REH cell (cell line): ENCODE results near the genes KCNG3 and OXER1.

- PRO-cap = no peak
Measured at GRCh38 chr2:39244544-39244839, 123.6 kb upstream of the SOS1 start.

DNA sequence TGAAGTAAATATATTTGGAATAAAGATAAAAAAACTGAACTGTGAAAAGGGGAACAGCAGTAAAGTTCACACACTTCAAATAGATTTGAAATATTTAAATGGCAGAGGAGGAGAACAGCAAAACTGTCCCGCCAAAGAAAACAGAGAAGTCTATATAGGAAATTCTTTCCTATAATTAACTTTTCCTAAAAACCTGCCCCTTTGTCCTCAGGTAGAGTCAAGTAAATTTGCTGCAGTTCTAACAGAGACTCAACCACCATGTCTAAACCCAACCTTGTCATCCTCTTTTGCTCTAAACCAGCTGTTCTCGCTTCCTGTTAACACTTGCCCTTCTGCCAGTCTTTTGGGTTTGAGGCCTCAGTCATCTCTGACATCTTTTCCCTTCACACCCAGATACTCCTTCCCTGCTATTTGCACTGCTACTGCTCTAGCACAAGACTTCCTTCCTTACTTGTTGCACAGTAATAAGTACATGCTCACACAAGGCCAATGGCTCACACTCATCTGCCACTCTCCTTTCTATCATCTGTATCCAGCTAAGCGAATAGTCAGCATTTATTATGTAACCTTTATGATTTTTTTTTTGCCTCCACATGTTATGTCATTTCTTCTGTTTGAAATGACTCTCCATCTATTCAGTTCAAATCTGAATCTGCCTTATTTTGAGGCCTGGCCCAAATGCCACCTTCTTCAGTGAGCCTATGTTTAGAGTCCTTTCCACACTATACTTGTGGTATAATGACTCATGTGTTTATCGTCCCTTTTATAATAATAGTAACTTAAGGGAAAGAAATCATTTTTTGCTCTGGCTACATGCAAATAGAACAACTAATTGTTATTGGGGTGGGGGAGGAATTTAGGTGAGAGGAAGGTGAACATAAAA lies 145.3 kb upstream of the SOS1 start:
- PRO-cap = no peak

DNA sequence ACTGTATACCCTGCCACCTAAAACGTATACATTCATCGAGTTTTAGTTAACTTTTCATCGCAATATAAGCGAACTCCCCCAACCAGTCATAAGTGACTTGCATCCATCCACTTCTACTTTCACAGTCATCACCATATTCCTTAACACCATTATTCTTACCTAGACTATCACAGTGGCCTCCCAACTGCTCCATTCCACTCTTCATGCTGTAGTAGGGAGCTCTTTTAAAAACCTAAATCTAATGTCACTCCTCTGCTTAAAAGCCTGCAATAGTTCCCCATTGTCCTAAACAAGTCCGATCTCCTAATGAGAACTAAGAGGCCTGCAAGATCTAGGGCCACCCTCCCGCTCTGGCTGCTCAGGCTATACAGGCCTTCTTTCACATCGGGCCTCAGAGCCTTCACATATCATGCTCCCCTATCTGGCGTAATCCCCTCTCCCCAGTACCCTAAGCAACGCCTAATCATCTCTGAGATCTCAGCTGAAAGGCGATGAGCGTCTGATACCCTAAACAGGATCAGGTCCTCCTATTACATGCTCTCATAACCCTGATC lies 2.0 kb downstream of the MAP4K3 start:
- PRO-cap = no peak

DNA sequence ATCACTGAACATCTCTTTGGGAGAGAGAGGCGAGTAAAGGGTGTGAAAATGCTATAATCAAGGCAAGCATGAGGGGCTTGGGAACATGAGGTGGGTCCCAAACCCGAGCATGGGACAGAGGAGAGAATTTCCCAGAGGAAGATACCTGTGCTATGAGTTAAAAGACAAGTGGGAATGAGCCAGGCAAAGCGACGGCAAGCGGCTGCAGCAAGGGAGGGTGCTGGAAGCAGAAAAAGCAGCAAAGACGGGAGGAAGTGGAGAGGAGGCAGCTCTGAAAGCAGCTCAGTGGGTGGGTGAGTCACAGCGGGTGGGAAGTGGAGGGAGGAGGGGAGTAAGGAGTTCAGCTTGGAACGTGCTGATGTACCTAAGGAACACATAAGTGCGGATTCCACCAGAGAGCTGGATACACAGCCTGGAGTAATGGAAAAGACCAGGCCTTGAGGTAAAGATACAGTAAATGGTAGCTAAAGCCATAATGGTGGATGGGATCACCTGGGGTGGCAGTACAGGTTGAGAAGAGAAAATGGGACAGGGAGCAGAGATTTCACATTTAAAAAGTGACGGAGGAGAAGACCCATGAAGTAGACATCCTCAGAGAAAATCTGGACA lies 41.4 kb downstream of the THUMPD2 start:
- PRO-cap = no peak

- PRO-cap = bidirectional peak, plus-strand start at chr2:40957826, minus-strand start at chr2:40957656
Measured at GRCh38 chr2:40957481-40958105, 505.7 kb upstream of the SLC8A1 start.

GRCh38 chr2:41079001-41079404 lies 627.1 kb upstream of the SLC8A1 start:
- PRO-cap = no peak

- PRO-cap = no peak
Measured at GRCh38 chr2:41859835-41860760, 187.7 kb upstream of the PKDCC start.

- PRO-cap = no peak
Measured at GRCh38 chr2:41896409-41896781, 151.4 kb upstream of the PKDCC start.

DNA sequence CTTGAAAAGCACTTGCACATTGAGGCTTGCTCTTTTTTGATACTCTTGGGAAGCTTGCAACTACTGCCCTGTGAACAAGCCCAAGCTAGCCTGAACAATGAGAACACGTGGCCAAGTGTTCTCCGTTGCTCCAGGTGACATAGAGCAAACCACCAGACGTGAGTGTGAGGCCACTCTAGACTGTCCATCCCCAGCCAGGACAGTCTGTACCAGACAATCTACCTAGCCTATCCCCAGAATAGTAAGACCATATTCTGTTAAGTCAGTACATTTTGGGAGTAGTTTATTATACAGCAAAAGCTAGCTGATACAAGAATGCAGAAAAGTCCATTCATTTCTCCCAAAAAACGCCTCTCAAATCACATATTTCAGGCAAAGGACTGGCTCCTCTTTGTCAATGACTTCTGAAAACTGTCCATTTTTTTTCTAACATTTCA lies 142.1 kb upstream of the PKDCC start:
- PRO-cap = no peak

GRCh38 chr2:41954882-41955456 lies 92.9 kb upstream of the PKDCC start:
- PRO-cap = no peak

GRCh38 chr2:42048495-42049462 lies 958 bp downstream of the PKDCC start:
- PRO-cap = no peak

- PRO-cap = no peak
Measured at GRCh38 chr2:42127489-42127751, 41.7 kb upstream of the EML4 start.

GRCh38 chr2:42493895-42494401 lies at the start of gene KCNG3:
Gene KCNG3, minus strand, starts transcription at chr2:42493982.
- PRO-cap = bidirectional peak, plus-strand start at chr2:42494040, minus-strand start at chr2:42493968

DNA sequence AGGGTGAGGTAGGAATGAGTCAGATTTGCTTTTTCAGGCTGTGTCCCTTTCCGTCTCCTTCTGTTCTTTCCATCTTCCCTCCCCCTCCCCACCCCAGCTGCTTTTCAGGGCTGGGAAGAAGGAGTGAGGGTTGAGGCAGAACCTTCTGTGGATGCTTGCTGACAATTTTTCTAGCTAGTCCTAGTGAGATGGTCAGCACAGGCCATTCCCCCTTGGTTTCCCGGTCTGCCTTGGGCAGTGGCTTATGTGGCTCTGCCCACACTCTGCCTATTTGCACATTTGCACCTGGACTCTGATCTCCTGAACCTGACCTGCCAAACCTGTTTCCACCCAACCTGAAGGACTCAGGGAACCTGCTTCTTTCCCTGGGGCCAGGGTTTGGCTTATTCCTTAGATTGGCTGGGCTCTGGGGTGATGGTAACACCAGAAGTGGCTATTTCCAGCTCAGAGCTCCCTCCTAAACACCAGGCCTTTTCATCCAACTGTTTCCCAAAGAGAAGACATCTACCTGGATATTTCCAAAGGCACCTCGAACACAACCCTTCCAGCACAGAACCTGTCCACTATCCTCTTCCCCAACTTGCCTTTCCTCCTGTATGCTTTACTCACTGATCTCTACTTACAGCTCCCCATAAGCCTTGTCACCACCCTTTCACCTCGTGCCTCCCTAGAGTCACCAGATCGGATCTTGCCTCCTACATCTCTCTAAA lies 5.9 kb upstream of the MTA3 start:
- PRO-cap = no peak

- PRO-cap = no peak
Measured at GRCh38 chr2:42763861-42764414, at the start of gene OXER1. Gene OXER1, minus strand, starts transcription at chr2:42764135.

GRCh38 chr2:42967914-42968145 lies 175.4 kb upstream of the HAAO start:
- PRO-cap = no peak

DNA sequence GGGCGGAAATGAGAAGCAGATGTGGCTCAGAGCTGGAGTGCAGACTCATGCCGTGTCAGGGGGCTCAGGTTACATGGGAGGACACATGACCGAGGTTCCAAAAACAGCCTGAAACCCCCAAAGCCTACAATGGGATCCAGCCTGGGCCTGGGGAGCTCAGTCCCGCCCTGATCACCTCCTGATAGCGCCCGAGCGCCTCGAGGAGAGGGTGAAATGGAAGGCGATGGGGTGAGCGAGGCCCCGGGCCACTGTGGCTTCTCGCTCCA lies 175.7 kb upstream of the HAAO start:
- PRO-cap = no peak

DNA sequence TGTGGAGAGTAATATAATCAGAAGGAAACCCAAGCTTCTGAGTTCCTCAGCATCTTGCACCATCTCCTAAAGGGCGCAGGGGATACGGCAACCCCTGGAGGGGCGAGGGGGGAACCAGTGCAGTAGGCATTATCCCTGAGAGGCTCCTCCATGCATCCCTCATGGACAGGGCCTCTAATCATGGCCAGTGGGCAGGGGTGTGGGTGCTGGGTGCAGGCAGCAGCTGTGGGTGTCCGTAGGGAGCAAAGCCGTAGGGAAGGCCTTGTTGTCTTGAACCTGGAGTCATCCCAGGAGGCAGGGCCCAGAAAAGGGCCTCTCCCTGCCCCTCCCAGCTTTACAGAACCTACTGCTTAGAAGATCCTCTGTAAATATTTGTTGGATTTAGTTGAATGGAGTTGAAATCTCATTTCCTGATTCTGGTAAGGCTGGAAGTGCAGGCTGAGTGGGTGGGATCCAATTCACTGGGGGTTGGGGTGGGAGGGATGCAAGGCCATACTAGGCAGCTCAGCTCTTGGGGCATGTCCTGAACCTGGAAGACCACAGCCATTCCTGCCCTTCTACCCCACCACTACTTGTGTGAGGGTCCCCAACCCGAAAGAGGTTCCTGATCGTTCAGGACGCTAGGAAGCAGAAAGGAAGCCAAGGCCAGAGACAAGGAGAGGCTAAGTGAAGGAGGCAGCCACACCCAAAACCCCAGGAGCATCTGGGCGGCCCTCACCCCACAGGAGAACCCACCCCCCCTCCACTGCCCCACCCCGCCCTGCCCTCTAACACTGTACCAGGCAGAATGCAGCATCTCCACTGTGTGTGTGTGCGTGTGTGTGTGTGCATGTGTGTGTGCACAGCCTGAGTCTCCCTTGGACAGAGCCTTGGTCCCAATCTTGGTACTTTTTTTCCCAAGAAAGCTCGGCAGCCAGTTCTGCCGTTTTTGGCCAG lies 207.2 kb upstream of the HAAO start:
- PRO-cap = no peak

GRCh38 chr2:43073187-43073895 lies 153.1 kb downstream of the ZFP36L2 start:
- PRO-cap = no peak

- PRO-cap = no peak
Measured at GRCh38 chr2:43084057-43084510, 142.3 kb downstream of the ZFP36L2 start.